LHCN-M2 (cell line): ENCODE measurements around the gene ATP2B1.

GRCh38 chr12:89453177-89453628, 71.4 kb downstream of the GALNT4 start:
- RAMPAGE, long total RNA, result no peak

DNA sequence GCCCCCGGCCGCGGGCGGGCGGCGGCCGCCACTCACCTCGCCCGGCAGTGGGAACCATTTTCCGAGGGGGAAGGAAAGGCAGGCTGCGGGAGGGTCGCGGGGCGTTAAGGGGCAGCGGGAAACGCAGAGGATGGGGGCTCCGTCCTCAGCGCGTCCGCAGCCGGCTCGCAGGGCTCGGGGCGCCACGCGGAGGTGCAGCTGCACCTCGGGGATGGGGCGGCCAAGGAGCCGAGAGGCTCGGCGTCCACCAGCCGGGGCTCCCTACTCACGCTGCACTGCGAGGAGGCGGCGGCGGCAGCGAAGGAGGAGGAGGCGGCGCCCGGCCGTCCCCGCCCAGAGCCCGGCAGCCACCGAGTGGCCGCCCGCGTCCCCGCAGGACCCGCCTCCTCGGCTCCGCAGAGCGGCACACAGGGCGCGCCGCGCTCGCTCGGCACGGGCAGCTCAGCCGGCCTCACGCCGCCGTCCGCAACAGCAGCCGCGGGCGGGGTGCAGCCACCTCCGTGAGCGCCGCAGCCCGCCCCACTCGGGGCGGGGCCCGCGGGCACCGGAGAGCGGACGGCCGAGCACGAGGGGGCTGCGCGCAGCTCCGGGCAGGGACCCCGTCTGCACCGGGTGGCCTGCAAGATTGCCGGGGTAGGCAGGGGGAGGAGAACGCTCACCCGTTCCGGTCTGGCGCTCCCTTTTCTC, at the start of gene ATP2B1:
ATP2B1 (minus strand) TSS at position 279 of the 687 bp plus-strand sequence.
- RAMPAGE, long total RNA, result no peak

DNA sequence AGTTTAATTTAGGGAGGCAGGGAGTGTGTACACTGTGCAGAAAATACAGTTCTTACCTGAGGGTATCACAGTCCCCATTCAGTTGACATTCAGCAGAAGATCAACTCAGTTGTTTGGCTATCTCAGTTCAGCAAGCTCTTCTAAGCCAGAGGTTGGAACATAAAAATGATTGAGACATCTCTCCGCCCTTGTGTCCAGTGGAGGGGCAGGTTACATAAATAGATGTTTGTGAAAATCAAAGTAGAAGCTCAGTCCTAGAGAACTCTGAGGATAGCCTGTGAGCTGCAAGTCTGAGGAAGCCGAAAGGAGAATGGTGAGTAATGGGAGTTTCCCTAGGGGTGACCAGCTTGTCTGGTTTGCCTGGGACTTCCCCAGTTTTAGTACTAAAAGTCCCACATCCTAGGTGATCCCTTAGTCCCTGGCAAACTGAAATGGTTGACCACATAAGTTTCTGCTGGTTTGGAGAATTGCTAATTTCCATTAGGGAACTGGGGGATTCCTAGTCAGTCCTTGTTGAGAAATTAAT, 251.4 kb upstream of the ATP2B1 start:
- RAMPAGE, long total RNA, result no peak

GRCh38 chr12:91074075-91074592, 16.3 kb upstream of the KERA start:
- RAMPAGE, long total RNA, result no peak

GRCh38 chr12:91113224-91113560, 1.9 kb upstream of the LUM start:
- RAMPAGE, long total RNA, result no peak

GRCh38 chr12:91854787-91855180, 290.9 kb downstream of the BTG1 start:
- RAMPAGE, long total RNA, result no peak

DNA sequence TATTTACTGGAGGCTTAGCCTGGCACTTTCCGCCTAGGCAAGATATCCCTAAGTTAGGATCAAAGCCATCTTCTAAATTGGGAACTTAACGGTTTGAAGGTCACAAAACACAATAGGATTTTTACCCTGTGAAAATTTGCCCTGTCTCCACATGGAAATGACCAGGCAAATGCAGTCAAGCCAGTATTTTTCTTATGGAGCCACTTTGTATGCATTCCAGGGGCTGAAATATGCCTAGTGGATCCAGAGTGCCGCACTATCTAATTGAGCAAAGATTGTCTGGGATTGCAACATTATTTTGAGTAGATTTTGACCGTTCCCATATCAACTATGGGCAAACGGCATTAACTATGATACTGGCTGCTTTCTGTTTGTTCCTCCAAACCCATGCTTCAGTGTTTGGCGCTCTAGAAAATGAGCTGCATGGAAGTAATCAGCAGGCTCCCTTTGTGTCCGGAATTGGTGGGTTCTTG, 223.0 kb downstream of the BTG1 start:
- RAMPAGE, long total RNA, result no peak

DNA sequence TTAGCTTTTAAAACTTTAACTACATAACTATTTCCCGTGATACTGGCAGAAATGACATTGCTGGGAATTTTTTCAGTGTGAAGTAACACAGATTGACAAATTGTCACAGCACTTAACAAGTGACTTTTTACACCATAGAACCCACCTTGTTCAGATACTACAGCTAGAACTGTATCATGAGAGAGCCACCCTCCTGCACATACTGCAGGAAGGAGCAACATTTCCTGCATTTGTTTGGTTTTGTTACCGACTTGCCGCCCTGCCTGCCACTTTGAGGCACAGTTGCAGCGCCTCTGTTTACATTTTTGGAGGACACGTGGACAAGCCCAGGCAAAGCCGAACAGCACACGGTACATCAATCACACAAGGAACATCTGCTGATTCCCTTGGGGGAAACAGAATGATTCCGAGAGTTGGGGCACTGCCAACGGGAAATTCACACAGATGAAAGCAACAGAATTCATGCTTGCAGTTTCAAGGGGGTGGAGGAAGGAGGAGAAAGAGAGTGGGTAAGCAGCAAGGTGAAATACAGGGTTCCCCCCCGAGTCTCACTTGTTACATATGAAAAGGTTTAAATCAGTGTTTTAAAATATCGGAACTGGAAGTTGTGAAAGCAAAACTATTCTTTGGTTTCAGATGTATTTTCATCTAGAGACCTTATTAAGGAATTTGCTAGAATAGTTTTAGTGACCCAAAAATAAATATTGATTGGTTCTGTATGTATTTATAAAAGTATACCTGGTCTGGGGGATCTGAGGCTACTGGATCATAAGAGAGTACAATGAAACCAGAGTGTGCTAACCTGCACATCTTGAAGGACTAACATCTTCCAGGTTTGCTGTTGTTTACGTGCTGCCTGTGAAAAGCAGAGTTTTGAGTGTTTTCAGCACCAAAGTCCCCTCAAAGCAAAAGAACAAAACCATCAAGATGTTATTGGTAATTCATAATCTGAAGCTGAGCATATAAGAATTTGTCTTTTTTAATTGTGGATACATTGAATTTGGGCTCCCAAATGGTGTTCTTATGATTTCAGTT, 110.6 kb downstream of the BTG1 start:
- RAMPAGE, long total RNA, result no peak

- RAMPAGE, long total RNA, result no peak
These were observed 81.4 kb downstream of the BTG1 start for GRCh38 chr12:92064178-92064788.

- RAMPAGE, long total RNA, result no peak
These were observed 48.3 kb downstream of the BTG1 start for GRCh38 chr12:92097214-92097947.

DNA sequence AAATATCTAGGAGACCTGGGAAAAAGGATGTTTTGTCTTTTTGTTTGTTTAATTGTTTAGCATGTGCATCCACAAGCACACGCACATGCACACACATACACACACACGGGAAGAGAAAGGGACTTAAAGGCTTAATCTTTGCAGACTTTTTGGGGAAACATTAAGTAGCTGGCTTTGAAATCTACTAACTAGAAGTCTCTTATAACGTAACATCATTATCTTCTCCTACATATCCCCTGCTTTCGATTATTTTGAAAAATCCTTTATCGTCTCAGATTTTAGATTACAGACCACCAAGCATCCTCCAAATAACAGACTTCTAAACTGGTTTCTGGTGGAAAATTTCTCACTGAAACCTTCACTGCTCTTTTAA, 37.5 kb downstream of the BTG1 start:
- RAMPAGE, long total RNA, result no peak

GRCh38 chr12:92124960-92125330, 20.7 kb downstream of the BTG1 start:
- RAMPAGE, long total RNA, result no peak

DNA sequence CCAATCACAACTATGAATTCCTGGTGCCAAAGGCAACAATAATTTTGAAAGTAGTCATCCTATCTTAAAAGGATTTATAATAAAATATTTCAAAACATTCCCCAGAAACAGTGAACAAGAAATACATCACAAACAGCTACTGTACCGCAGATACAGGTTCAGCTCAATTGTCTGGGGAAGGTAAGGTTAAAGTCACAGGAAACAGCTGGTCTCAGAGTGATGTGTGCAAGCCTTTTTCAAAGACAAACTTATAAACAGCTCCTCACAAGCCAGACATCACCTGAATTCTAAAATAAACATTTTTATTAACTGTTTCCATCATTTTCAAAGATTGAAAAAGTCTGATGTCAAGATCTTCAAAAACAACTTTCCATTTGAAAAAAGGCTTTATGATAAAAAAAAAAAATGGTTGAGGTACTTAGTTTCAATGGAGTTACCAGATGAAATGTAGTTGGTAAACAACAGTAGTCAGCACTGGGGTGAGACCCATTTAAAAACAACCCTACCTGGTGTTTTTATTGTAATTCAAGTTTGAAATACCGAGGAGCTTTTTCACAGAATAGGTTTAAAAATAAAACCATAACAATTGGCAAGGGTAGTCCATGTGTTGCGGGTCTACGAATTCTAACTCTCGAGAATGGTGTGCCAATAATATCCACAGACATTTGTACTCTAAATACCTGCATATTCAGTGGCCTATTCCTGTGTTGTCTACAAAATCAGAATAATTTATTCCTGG, 4.0 kb downstream of the BTG1 start:
- RAMPAGE, long total RNA, result no peak

DNA sequence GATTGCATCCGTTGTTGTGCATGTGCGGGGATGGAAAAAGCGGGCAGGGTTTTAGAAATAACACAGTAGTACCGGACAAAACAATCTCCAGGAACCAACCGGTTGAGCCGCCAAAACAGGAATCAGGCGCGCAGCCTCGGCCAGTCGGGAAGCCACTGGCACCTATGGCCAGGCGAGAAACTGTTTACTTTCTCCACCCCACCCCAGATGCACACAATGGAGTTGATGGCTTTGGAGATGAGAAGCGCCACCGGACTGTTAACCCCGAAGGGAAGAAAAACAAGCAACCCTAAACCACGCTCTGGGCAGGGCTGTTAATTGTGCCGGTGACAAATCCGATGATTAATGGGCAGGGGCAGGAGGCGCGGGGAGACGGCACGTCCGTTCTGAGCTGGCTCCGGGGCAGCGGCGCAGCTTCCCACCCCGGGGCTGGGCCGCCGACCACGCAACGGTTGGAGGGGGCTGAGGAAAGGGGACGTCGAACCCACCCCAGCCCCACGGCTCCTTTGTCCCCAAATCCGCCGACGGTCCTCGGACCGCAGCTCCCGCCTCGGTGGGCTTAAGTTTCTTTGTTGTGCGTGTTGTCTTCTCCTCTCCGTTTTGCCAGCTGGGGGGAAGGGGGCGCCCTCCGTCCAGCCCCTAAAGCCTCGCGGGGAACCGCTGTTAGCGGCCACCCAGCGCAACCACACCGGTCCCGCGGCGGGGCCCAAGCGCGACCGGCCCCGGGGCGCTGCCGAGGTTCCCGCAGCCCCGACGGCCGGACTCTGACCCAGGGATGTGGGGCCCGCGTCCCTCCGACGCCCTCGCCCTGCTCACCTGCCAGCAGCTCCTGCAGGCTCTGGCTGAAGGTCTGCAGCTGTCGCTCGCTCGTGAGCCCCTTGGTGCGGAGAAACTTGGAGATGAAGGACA, 820 bp downstream of the BTG1 start:
- RAMPAGE, long total RNA, result no peak

DNA sequence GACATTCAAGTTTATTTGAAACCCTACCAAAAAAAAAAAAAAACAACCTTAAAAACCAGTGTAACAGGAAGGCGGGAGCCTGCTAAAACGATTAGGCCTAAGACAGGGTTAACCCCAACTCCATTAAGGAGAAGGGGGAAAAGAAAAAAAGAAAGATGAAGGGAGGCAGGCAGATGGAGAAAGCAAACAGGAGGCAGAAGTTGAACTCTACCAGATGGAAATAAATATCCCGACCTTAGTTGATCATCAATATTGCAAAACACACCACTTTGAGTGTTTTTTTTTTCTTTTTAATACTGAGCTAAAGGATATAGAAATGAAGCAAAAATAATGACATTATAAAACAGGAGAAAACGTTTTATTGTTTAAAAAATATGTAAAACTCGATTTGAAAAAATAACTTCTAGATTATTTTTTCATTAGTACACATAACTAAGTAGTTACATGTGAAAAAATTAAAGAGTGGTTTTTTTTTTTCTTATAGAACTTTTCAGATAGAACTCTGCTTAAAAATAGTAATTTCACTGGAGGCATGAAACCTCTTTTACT, 1.4 kb upstream of the BTG1 start:
- RAMPAGE, long total RNA, result no peak

DNA sequence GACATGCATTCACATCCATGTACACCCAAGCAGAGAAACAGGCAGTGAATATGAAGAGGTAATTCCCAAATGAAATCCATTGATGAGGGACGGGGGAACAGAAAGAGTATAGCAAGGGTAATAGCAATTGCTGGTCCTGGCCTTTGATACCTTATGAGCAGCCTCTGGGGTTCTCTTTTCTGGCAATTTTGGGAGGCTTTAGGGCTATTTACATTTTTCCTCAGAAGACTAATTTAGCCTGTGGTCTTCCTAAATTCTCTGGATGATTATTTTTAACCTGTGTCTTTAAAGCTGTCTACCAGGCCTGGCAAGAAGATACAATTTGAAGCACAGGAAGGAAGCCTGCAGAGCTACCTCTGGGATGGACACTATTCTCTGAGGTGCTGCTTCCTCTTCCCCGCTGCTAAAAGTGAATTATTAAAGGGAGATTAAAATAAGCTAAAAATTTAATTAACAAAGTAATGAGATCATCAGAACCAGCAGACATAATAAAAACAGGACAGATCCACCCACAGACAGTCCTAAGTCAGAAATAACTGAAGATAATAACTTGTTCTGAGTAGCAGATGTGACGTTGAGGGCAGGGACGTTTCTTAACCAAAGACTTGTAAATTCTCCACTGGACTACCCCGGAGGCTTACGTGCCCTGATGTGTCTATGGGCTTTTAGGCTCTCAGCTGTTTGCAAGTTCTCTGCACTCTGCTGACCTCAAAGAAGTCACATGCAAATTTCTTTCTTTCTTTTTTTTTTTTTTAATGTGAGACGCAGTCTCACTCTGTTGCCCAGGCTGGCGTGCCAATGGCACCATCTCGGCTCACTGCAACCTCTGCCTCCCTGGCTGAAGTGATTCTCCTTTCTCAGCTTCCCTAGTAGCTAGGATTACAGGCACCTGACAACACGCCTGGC, 26.8 kb upstream of the BTG1 start:
- RAMPAGE, long total RNA, result no peak

DNA sequence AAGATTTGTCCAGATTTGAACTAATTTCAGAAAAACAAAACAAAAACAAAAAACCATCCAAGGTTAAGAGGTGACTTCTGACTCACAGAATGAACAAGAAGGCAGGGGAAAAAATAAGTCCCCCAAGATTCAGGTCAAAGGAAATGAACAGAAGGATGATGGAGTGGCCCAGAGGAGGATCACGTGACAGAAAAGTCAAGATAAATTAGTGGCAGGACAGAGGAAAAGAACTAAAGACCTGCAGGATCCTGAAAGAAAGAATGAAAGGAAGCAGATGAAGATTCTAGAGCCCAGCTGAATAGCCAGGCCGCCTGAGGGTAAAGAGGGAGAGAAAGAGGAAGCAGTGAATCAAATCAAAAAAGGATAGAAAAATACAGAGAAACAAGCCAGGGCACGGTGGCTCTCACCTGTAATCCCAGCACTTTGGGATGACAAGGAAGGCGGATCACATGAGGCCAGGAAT, 217.3 kb upstream of the PLEKHG7 start:
- RAMPAGE, long total RNA, result no peak

DNA sequence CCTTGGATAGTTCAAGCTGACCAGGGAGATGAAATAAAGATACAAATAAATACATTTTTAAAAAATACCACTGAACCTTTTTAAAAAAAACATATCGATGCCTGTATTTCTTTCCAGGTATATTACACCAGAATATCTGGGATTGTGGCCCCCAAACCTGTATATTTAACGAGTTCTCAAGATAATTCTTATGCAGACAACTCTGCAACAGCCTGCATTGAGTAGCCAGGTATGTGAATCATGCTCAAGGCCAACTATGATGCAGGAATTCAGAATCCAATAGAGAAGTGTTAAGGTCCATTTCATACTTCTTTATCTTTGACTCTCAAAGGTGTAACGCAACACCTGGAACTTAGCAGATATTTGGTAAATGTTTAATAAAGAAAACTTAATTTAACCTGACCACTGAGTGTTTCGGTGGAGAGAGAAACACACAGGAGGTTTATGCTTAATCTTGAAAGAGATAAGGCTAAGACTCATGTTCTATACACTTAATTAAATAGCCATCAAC, 156.6 kb upstream of the PLEKHG7 start:
- RAMPAGE, long total RNA, result no peak

GRCh38 chr12:92568787-92569233, 134.0 kb upstream of the PLEKHG7 start:
- RAMPAGE, long total RNA, result no peak

DNA sequence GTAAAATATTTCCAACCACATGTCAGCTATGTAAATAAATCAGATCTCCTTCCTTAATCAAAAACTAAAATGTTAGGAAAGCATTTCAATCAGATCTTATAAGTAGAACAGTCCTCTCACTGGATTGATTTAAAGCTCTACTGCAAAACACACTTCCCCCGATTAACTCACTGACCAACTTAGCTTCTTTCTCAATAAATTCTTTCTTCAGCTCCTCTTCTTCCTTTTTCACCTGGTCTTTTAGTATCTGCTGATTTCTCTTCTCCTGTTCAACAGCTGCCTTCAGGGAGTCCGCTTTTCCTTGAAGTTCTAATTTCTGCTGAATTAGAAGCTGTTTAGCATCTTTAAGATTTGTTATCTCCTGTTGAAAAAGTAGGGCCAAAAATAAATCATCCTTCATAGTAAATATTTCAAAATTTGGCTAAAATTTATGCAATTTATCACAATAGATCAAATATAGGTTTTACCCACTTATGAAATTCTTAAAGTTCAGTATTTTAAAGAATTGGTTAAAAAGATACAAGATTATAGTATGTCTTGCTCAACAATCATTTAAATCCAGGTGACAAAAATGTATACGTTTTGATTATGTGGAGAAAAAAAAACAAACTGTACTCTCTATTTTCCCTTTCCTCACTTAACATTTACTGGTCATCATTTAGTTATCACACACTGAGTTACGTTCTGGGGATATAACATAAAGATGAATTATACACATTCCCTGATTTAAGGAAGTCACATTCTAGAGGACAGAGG, 76.3 kb downstream of the PLEKHG7 start:
- RAMPAGE, long total RNA, result no peak